Natural killer cell (primary cell): ENCODE measurements around the genes ENC1 and SV2C.

DNA sequence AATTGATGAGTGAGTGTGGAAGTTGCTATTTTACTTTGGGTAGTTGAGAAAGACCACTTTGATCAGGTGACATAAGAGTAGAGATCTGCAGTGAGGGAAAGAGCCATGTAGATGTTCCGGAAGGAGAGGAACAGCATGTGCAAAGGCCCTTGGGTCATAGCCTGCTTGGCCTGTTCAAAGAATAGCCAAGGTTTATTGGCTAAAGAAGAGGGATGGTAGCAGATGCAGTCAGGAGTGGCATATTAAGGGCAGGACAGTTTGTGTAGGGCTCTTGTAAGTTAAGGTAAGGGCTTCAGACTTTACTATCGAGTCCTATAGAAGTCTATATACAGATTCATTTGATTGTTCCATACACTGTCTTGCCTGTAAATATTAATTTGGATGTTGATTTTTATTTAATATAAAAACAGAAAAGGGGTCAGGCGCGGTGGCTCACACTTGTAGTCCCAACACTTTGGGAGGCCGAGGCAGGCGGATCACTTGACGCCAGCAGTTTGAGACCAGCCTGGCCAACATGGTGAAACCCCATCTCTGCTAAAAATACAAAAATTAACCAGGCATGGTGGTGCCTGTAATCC lies 3.3 kb downstream of the BTF3 start:
- PRO-cap: no peak

GRCh38 chr5:73663919-73664249 lies 37.9 kb downstream of the ARHGEF28 start:
- PRO-cap: no peak

DNA sequence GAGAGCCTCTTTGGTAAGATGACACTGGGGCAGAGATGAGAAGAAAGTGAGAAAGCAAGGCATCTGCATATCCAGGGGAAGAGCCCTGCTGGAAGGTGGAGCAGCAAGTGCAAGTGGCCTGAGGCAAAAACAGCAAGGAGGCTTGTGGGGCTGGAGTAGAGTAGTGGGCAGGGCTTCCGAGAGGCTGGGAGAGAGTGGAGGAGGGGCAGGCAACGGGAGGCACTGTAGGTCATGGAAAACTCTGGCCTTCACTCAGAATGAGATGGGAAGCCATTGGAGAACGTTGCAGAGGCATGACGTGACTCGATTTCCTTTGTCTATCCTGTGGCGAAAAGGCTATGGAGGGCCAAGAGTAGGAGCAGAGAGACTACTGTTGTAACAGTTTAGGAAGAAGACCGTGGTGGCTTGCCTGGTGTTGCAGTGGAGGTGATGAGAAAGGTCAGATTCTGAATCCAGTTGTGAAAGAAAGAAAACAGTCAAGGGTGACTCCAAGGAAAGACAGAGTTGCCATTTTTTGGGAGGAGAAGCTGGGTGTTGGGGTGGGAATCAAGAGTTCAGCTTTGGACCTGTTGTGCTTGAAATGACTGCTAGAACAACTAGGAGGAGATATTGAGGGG lies 199.4 kb downstream of the ARHGEF28 start:
- PRO-cap: no peak

DNA sequence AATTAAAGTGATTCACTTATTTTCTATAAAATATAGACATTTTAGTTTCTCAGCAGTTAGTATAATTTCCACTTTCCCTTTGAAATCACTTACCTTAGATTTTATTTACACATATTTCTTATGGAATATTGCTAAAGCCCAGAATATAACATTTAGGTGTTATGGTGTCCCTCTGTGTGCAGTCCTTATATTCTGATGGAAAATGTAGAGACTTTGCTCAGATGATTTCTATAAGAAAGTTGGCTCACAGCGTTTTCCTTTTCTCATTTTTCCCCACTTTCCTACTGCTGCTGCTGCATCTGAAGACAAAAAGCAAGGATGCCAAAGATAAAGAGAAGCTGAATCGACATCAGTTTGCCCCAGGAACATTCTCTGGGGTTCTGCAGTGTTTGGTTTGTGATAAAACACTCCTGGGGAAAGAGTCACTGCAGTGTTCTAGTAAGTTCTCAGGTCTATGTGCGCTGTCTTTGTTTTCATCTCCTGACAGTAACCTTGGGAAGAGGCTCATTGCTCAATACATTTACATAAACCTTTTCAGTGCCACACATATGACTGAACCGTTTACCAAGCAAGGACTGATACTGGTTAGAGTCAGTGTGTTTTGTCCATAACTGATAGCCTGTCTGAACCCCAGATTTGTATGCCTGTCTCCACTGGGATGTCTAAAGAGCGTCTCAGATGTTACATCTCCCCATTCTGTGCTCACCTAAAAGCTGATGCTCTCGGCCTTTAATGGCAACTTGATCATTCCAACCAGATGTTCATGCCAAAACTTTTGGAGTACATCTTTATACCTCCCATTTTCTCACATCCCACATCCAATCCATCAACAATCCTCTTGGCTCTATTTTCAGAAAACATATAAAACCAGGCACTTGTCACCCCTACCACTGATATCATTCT lies 232.0 kb downstream of the ARHGEF28 start:
- PRO-cap: no peak

DNA sequence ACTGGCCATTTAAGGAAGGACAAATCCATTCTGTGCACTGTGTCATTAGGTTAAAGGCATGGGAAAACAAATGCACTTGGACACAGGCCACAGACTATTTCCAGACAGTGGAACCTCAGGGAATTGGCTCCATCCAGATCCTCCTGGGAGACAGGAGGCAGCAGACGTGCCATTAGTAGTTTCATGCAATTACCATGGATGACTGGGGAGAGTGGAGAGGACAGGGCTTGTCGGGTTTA lies 454.9 kb downstream of the ENC1 start:
- PRO-cap: no peak

DNA sequence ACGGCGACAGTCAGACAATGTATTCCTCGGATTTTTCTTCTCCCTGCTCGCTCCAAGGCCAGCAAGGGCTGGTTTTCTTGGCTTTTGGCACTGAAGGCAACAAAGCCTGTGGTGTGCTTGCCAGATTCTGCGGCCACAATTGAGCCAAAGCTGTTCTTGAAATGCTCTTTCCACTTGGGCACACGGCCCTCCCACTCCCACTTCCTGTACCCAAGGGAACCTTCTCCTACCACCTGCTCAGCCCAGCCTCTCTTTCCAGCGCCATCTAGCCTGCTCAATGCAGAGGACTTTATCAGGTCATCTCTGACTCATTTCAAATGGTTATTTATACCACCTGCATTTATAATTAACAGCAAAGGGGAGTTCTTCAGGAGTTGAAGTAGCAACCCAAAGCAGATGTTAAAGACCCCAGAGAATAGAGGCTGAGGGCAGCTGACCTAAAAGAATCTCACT lies 439.2 kb downstream of the ENC1 start:
- PRO-cap: no peak

DNA sequence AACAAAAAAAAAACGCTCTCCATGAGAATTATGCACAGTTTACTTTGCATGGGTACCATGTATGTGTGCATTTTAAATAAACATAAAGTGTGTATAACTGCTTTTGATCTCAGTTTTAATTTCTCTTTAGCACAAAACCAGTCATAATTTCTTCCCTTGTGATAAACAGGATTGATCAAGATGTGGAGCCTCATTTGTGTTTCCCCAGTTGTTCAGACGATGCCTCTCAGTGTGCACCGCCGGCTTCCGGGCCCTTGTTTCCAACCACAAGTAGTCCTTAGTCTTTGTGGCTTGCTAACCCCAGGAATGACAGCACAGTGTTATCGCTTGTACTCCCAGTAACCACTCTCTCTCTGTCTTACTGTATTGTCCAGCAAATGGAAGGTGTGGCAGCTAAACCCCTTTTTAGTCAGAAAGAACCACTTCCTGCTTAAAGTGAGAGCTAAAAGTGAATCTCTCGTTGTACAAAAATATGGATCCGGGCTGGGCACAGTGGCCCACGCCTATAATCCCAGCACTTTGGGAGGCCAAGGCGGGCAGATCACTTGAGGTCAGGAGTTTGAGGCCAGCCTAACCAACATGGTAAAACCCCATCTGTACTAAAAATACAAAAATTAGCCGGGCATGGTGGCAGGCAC lies 61.4 kb downstream of the ENC1 start:
- PRO-cap: no peak

DNA sequence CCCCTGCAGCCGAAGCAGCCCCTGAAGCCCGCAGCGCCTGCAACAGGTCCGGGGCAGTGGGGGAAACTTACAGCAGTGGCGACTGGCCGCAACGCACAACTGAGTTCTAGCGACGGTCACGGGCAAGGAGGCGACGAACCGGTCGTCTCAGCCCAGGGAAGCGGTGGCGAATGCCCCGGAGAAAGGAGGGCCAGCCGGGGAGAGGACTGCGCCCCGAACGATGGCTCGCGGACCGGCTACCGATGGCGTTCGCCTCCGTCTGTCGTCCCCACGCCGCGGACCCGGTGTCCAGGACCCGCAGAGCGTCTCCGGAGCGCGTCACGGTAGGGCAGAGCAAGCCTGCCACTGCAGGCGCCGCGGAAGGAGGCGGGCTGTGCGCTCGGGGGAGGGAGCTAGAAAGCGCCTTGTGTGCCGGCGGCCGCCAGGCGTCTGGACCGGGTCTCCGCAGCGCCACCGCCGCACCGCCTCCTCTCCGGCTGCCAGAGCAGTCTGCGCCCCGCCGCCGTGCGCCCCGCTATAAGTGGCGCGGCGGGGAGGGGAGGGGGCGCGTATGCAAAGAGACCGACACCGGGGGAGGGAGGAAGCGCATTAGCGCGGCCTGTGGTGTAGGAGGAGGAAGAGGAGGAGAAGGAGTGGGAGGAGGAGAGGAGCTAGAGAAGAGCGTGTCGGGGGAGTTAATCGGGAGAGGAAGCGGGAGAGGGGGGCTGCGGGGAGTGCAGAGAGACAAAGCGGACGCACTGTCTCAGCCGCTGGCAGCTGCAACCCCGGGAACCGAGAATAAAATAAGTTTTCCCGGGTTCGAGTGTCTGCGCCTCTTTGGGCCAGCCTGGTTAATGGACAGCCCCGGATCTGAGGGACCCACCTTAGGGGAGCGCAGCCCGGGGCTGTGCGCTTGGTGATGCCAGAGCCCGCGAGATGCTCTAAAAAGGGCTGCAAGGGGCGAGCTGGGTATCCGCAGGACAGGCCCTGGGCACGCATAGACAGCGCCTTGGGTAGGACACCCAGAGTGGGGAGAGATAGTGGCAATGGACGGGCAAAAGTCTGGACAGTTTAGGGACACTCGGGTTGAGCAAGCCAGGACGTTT lies at the start of gene ENC1:
Gene ENC1 (minus strand): TSS at position 493 of the 1,085 bp plus-strand sequence.
- PRO-cap: bidirectional peak, plus-strand start at position 424 of the sequence, minus-strand start at position 261 of the sequence; bidirectional peak, plus-strand start at position 464 of the sequence, minus-strand start at position 491 of the sequence

DNA sequence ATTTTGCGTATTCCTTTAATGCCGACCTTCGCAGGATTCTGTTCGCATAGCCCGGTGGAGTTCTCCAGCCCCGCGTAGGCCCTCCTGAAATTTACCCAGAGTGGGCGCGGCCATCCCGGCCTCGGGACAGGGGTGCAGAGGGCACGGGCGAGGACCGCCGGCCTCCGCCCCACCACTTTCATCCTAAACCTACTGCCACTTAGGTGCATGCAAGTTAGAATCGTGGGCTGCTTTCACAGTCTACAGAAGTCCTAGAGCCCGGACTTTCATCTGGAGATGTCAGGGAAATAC lies 483 bp upstream of the FAM169A start:
- PRO-cap: no peak

GRCh38 chr5:74957219-74957611 lies 91.0 kb upstream of the FAM169A start:
- PRO-cap: no peak

DNA sequence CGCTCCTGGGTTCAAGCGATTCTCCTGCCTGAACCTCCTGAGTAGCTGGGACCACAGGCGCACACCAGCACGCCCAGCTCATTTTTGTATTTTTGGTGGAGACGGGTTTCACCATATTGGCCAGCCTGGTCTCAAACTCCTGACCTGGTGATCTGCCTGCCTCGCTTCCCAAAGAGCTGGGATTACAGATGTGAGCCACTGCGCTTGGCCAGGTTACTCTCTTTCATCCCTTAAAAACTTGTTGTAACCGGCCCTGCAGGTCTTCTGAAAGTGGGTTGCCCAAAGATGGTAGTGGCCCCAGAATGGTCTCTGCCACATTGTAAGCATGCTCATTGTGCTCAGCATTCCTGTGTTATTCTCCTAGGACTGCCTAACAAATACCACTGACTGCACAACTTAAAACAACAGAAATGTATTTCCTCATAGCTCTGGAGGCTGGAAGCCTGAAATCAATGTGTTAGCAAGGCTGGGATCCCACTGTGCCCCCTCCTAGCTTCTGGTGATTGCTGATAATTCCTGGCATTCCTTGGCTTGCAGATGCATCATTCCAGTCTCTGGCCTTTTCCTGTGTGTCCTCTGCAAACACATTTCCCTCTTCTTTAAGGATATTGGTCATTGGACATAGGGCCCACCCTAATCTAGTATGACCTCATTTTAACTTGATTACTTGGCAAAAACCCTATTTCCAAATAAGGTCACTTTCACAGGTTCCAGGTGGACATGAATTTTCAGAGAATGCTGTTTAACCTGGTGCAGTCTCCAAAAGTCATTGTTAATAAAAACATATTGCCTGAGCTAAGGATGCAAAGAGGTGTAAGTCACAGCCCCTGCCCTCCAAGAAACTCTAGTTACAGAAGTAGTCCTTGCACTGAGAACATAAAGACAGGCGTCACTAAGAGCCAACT lies 3.4 kb upstream of the GCNT4 start:
- PRO-cap: no peak

- PRO-cap: no peak
Observed at GRCh38 chr5:75509945-75510321, 1.5 kb downstream of the CERT1 start.

DNA sequence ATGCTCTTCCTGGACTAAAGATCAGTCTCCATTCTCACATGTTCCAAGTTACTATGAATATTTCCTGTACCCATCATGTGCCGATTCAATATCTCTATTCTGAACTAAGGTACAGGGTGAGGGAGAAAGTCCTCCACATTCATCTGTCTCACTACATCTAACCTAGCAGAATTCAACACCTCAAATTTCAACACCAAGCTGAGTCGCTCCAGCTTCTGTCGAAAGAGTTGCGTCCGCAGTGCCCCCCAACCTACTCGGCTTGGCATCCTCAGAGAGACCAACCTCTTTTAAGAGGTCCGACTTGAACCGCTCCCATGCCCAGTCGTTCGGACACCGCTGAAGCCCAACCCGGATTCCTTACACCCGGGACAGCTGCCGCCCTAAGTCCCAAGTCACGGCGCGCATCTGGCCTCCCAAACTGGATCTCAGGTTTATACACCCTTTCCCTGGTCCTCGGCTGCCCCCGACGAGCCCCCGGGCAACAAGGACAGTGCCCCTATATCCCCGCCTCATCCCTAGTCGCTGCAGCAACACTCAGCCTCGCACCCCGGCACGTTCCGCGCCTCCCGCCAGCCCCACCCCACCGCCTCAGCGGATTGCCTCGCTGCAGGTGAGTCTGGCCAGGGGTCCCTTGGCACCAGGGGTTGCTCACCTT lies 842 bp downstream of the CERT1 start:
- PRO-cap: no peak

- PRO-cap: no peak
Observed at GRCh38 chr5:75614669-75615283, 3.5 kb downstream of the ANKDD1B start.

DNA sequence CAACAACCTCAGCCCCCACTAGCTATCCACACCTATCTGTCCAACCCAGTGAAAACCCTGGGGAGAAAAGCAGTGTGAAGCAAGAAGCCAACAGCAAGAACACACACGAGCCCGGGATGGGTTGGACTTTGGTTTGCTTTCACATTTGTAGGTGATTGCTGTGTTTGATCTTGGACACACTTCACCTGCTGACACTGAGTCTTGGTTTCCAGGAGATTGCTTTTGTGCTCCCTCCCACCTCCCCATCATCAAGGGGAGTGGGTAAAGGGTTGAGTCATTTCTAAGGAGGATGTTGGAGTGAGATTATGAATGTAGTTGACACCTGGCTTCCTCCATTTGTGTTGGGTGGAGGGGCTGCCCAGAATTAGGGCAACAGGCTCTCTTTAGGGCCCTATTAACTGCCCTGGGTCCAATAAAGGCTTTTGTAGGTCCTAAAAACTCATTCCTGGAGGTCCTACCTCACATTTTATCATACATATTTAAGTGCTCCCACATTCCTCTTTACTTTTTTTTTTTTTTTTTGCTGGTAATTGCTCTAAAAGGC lies 37.5 kb downstream of the ANKDD1B start:
- PRO-cap: no peak

DNA sequence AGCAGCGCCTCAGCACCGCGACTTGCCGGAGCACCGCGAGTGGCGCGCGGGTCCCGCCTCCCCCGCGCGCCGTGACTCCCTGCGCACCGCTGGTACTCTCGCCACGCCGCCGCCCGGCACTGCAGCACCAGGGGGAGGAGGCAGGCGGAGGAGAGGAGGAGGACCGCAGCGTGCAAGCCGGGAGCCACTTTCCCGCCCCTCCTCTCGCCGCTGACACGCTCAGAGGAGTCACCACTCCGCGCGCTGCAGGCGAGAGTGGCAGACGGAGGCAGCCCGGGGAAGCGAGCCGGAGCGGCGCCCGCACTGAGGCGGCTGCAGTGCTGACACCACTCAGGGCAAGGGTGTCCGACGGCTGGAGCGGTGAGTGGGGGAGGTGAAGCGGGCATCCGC lies at the start of gene SV2C:
Gene SV2C (plus strand): TSS at position 231 of the 390 bp plus-strand sequence.
- PRO-cap: no peak

- PRO-cap: no peak
Observed at GRCh38 chr5:76479914-76480453, 76.9 kb downstream of the IQGAP2 start.

GRCh38 chr5:76718294-76718719 lies 2.4 kb downstream of the F2R start:
- PRO-cap: no peak

DNA sequence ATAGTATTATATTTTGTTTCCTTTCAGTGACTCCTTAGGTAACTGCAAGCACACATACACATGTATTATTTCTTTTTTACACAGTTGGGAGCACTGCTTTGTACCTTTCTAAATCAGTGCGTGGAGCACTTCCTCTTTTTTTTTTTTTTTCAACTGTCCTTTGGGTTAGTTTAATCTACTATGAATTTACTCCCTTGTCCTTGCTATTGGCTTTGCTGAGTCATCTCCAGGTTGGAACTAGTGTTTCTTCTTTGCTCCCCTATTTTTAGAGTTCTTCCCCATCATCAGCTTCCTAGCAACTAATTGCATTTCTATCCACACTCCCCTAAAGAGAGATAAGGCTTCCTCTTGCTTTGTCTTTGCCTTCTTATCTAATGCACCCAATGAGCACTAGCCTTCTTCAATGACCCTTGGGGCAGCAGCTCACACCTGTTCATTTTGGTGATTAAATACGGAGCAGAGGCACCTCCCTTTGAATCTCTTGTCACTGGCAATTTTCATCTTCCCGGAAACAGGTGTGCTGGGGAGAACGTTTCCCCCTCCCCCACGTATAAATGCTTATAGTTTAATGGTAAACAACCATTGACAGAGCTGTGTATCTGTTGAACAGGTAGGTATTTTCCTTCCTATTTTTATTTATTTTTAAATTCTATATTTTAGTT lies 24.4 kb downstream of the S100Z start:
- PRO-cap: no peak

- PRO-cap: no peak
Observed at GRCh38 chr5:77055490-77055726, 25.2 kb downstream of the AGGF1 start.